Skeletal muscle satellite cell (primary cell): ENCODE data around the gene DOCK4.

- CAGE, long polyA plus RNA: no peak
These were observed 567.9 kb upstream of the LRRN3 start for GRCh38 chr7:110523103-110523302.

GRCh38 chr7:110642791-110643153 is 448.2 kb upstream of the LRRN3 start:
- CAGE, long polyA plus RNA: no peak

DNA sequence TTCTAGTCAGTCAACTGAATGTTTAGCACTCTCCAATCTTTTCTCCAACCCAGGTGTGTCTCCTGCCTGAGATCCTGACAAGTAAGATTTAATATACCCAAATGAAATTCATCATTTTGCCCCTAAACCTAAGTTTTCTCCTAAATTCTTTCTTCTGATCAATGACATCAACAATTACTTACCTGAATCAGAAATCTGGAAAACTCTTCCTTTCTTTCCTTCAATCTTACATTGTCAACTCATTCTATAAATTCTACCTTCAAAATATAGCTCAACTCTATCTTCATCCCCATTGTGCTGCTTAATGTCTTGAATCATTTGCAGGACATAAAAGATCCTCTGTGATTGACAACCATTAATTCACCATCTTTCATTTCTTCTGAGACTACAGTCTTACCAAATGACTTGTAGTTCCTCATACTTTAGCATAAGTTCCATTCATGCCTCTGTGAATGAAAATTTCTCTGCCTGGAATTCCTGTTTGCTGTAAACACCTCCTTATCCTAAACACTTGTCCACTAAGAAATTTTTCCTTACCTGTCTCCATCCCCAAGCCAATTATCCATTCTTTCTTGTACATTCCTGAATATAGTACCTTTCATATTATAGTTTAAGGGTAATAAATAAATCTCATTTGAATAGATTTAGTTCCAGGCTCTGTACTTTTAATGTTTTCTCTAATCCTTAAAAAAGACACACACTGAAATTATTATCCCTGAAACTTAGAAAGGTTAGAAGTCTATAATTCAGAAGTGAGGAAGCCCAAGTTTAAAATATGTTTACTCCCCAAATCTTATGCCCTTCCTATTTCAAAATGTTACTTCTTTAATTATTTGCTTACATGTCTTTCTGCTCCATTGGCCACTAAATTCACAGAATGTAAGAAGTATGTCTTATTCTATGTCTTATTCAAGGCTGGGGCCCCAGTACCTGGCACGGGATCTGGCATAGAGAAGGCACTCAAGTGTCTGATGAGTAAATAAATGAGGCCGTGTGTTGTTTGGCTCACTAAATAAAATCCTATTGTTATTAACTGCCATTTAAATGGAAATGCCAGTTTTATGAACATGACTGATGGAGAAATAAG is 268.6 kb upstream of the LRRN3 start:
- CAGE, long polyA plus RNA: no peak

DNA sequence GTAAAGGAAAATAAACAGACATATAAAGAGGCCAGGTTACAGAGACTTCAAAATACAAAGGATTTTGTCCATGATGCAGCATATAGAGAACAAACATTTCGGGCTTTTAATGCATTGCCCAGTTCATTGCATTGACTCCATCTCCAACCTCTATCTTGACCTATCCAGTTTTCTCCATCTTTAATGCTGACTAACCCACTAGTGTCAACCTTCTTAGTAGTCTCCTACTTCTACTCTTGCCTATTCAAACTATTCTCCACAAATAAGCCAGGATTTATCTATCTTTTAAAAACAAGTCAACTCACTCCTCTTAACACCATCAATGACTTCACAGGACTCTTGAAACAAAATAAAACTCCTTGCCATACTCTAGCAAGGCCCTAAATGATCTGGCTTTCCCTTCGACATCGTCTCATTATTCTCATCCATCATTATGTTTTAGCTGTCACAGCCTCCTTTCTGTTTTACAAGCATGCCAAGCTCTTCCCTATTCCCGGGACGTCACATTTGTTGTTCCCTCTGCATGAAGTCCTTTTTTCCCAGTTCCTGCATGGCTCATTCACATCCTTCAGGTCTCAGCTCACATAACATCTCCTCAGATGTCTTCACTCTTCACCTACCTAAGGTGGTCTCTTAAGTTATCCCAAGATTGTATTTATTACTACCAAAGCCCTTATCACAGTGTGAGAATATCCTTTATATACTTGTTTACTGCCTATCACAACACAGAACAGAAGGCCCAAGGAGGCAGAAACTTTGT is 189.0 kb downstream of the LRRN3 start:
- CAGE, long polyA plus RNA: no peak

DNA sequence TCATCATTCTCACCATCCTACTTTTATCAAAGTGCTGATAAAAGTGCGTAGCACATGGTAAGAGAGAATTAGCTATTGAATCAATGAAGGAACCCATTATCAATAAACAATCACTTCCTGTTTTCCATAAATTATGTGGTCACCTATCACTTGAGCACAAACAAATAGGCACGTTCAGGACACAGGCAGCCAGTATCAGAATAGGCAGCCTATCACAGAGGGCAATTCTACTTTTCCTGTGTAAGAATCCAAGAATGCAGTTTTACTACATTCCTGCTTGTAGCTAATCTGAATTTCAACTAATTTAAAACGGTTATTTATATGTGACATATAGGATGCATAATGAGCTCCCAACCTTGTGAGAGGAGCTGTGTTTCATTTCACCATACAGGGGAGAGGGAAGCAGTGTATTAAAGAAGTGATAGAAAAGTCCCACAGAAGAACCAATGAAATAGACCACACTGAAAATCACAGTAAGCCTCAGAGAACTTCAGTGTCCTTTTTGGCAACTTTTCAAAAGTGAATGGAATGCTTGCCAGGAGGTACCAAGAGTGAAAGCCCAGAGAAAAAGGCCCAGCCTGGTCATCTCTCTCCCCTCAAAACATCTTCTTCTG is 1.5 kb downstream of the IMMP2L start:
- CAGE, long polyA plus RNA: no peak

GRCh38 chr7:111756724-111757169 is 194.5 kb upstream of the IMMP2L start:
- CAGE, long polyA plus RNA: no peak

DNA sequence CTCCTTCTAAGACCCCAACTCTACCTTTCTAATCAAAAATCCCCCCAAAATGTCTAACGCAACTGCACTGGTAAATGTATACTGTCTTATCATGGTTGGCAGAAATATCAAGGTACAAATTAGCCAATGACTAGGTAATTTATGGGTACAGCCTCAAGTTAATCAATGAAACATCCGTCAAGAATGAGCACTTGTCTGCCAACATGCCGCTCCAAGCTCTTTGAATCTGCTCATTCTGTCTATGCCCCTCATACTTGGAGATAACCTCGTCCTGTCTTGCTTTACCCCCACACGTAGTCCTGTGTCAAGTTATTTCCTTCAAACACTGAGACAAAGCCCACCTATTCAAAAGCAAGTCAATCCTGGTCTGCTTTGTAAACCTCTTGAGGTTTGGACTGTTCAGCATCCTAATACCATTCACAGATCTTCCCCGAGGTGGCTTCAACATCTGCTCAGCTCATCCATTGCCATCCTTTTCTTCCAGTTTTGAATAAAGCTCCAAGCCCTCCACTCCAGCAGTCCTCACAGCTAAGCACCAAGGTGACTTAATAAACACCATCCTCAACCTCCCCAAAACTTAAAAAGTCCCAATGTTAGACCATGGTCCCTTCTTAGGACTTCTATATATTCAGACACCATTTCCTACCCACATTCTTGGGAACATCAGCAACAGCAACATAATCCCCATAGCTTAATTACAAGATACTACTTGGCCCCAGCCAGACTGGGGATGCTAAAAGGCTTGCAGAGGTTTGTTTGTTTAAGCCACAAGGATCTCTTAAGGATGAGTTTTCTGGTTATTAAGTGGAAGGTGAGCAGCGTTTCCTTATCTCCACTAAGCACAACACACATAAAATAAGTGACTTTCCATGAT is 55.8 kb downstream of the DOCK4 start:
- CAGE, long polyA plus RNA: no peak

GRCh38 chr7:112206140-112206508 is at the start of gene DOCK4:
DOCK4 (minus strand) TSS chr7:112206399.
- CAGE, long polyA plus RNA: no peak

DNA sequence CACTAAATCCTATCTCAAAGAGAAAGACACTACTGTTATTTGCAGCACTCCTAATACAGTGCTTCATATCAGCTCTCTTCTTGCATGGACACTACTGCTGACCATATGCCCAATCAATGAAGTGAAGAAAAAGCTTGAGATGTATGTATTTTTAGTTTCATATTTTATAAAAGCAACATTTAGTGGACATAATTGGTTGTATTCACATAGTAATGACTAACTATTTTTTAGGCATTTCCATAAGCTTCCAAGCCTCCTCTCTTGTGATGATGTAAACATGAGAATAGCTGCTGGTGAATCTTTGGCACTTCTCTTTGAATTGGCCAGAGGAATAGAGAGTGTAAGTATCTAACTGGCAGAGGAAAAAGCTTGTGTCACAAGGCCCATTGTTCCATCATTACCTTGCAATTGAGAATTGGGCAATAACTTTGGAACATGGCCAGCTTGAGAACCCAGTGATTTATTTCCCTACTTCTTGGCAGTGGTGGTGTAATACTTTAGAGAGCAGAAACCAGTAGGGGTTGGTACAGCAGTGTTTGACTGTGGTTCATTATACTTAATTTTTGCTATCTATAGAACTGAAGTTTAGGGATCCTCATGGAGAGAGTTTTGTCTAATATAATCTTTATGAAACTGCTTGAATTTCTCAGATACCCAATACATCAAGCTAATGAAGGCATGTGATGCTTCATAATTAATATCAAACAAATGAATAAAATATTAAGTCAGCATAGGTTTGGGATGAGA is 12.0 kb downstream of the IFRD1 start:
- CAGE, long polyA plus RNA: no peak

DNA sequence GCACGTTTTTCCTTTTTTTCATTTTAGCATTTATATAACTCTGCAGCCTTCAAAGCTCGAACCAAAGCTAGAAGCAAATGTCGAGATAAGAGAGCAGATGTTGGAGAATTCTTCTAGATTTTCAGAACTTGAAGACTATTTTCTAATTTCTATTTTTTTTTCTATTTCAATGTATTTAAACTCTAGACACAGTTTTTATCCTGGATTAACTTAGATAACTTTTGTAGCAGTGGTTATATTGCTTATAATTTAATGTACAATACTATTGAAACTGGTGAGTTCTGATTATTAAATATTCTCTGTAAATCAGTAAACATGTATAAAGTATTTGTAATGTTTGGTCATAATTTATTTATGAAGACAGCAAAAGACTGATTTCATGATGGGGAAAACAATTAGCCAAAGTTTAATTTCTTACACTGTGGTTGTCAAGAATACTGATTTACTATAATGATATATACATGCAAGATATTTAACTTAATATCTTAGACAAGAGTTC is 5.3 kb upstream of the LSMEM1 start:
- CAGE, long polyA plus RNA: start-site peak on the plus strand centred at position 94 of the sequence, 81 bp wide, 17 and 10 reads in 2 replicates; start-site peak on the plus strand centred at position 354 of the sequence, 150 bp wide, 18 and 11 reads in 2 replicates

GRCh38 chr7:112481734-112482297 is 1.0 kb downstream of the LSMEM1 start:
- CAGE, long polyA plus RNA: no peak

- CAGE, long polyA plus RNA: no peak
These were observed 88.9 kb downstream of the TMEM168 start for GRCh38 chr7:112701345-112701736.

DNA sequence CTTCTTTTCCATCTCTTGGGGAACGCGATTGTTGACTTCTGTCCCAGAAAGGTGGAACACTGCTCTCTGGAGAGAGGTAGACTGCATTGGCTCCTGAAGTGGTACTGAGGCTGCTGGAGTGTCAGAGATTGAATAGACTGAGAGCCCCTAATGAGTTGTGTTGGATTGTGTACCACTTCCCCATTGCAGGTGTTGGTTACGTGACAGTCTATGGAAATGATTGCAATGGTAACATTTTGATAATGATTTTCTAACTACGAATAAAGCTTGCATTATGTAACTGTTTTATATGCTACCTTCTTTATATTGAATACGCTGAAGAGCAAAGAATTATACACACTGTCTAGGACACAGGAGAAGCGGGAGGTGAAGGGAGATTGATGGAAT is 1.0 kb upstream of the BMT2 start:
- CAGE, long polyA plus RNA: no peak

GRCh38 chr7:113117261-113117941 is 953 bp downstream of the SMIM30 start:
- CAGE, long polyA plus RNA: no peak

- CAGE, long polyA plus RNA: no peak
These were observed 165.6 kb upstream of the PPP1R3A start for GRCh38 chr7:114084150-114084985.

- CAGE, long polyA plus RNA: no peak
These were observed 166.5 kb upstream of the PPP1R3A start for GRCh38 chr7:114084986-114086048.

DNA sequence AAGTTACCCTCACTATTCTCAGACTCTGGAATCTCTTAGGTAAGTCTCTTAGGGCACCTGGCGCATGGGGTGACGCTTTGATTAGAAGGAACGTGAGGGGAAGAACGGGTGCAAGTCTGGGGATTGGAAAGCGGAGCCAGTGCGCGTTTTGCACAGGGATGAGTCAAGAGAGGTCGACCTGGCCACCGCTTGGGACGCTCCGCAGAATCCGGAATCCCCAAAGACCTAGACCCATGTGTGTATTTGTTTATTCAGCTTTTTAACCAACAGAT is 168.9 kb upstream of the PPP1R3A start:
- CAGE, long polyA plus RNA: no peak

GRCh38 chr7:114120931-114121454 is 202.2 kb upstream of the PPP1R3A start:
- CAGE, long polyA plus RNA: no peak

- CAGE, long polyA plus RNA: no peak
These were observed 74.9 kb downstream of the MDFIC start for GRCh38 chr7:114996593-114997481.

DNA sequence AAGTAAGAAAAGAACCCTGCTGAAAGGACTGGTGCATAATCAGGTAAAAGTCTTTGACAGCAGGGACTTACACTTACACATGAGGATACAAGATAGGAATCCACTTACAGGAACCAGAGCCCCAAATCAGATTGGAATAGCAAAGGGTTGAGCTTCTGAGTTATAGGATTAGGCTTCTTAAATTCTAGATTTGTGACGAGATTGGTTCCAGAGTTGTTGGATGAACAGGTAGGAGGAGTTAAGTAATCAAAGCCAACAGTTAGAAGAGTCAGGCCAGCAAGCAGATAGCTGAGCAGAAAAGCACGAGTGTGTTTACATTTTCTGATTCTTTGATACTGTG is 166.9 kb downstream of the MDFIC start:
- CAGE, long polyA plus RNA: no peak